Bronchus fibroblast of lung (primary cell): Measurements from ENCODE around the genes GPAT3, ARHGAP24 and HSD17B13.

DNA sequence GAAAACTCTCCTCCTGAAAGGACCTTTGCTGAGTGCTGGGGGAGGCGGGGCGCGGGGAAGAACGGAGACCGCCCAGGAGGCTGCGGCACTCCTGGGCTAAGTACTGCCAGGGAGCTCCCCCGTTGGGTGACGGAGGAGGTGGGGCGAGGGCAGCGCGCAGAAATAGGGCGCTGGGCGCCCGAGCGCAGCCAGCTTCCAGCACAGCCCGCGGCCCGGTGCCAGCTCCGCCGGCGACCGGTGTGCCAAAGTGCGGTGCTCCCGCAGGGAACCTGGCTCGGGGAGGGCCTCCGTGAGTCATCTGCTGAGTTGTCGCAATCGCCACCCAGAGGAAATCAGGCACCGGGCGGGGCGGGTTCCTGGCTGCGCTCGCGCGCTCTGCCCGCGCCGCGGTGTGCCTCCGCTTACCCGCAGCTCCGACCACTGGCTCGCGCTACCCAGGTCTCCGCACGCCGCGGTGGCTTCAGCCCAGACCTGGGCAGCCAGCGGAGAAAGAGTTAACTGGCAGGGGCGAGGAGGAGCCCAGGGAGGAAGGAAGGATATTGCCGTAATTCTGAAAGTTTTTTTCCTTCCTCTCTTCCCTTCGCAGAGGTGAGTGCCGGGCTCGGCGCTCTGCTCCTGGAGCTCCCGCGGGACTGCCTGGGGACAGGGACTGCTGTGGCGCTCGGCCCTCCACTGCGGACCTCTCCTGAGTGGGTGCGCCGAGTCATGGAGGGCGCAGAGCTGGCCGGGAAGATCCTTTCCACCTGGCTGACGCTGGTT is at the start of gene GPAT3:
Gene GPAT3, plus strand, starts transcription at position 191 of the 759 bp plus-strand sequence.
- RAMPAGE, long total RNA: start-site peak on the plus strand centred at position 365 of the sequence, 80 bp wide, 24 and 18 reads in 2 replicates

- RAMPAGE, long total RNA: no peak
Measured at GRCh38 chr4:83537840-83538172, 1.9 kb downstream of the GPAT3 start.

DNA sequence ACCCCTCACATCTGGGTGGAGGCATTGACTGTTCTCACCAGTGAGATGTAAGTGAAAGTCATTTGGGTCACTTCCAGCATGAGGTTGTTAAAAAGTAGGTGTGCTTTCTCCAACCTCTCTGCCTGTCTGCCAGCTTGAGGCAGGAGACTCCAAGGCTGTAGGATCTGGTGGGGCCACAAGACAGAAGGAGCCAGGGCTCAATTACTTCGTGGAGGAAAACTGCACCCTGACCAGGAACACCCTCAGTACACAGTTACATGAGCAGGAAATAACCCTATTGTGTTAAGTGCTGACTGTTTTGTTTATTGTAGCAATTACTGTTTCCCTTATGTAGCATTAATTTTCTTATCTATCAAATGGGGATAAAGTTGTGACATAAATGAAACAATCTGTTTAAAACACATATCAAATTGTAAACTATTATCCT is 94.4 kb downstream of the GPAT3 start:
- RAMPAGE, long total RNA: no peak

DNA sequence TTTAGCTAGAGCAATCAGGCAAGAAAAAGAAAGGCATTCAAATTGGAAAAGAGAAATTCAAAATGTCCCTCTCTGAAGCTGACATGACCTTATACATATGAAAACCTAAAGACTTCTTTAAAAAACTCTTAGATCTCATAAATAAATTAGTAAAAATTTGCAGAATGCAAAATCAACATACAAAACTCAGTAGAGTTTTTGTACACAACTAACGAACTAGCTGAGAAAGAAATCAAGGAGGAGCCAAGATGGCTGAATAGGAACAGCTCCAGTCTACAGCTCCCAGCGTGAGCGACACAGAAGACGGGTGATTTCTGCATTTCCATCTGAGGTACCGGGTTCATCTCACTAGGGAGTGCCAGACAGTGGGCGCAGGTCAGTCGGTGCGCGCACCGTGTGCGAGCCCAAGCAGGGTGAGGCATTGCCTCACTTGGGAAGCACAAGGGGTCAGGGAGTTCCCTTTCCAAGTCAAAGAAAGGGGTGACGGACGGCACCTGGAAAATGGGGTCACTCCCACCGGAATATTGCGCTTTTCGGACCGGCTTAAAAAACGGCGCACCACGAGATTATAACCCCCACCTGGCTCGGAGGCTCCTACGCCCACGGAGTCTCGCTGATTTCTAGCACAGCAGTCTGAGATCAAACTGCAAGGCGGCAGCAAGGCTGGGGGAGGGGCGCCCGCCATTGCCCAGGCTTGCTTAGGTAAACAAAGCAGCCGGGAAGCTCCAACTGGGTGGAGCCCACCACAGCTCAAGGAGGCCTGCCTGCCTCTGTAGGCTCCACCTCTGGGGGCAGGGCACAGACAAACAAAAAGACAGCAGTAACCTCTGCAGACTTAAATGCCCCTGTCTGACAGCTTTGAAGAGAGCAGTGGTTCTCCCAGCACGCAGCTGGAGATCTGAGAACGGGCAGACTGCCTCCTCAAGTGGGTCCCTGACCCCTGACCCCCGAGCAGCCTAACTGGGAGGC is 200.3 kb downstream of the NKX6-1 start:
- RAMPAGE, long total RNA: no peak

- RAMPAGE, long total RNA: no peak
Measured at GRCh38 chr4:84496640-84497588, 2.2 kb downstream of the NKX6-1 start.

DNA sequence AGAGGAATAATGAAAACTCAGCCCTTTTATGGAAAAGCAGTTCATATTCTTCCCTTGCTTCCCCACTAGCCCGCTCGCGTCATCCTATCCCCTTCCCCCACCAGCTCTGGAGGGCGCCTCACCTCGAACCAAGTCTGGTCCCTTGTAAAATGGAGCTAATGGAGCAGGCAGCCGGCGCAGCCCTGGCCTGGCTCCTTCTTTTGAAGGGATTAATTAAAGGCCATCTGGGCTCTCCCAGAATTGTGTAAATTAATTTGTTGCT is 561 bp upstream of the NKX6-1 start:
- RAMPAGE, long total RNA: no peak

DNA sequence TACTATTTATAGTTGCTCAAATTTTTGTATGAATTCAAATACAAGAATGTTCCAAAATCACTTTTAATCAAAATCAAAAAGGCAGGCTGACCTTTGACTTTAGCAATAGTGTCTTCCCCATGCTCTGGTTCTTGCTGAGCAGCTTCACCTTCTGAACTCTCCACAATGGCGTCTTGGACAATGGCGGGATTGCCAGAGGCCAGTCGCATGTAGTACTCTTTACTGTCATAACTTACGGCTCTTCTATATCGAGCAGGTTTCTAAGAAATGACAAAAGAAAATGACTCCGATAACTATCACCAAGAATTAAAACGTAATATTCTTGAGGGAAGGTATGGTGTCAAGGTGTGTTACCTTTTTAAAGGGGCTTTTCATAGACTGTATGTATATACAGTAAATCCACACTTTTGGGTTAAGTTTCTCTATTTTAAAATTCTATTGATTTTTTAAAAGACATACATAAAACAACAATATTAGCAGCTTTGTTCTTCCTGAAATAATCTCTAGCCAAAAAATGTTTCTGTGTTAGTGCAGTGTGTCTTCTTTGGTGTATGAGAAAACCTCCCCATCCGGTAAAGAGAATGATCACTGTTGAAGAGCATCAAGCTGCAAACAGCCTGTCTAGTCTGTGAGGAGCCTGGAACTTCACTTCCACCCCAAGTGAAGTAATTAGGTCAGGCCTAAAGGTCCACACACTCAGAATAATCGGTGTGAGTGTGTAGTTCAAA is 141.6 kb downstream of the CDS1 start:
- RAMPAGE, long total RNA: no peak

DNA sequence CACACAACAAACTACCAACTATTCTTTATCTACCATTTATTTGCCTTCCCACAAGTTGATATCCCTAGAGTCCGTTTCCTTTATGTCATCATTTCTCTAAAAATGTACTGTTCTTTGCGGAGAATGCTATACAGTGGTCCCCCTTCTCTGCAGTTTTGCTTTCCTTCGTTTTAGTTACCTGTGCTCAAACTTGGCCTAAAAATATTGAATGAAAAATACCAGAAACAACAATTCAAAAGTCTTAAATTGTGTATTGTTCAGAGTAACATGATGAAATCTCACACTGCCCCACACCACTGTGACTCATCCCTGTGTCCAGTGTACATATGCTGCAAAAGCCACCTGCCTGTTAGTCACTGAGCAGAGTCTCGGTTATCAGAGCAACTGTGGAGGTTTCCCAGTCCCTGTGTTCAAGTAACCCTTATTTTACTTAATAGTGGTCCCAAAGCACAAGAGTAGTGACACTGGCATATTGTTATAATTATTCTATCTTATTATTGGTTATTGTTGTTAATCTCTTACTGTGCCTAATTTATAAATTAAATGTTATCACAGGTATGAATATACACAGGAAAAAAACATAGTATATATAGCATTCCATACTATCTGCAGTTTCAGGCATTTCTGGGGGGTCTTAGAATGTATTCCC is 152.1 kb downstream of the WDFY3 start:
- RAMPAGE, long total RNA: no peak

- RAMPAGE, long total RNA: start-site peak on the plus strand at chr4:85475173-85475224, 31 and 26 reads in 2 replicates
Measured at GRCh38 chr4:85474589-85475926, at the start of gene ARHGAP24. TSS of gene ARHGAP24 (plus strand) at chr4:85475150.

DNA sequence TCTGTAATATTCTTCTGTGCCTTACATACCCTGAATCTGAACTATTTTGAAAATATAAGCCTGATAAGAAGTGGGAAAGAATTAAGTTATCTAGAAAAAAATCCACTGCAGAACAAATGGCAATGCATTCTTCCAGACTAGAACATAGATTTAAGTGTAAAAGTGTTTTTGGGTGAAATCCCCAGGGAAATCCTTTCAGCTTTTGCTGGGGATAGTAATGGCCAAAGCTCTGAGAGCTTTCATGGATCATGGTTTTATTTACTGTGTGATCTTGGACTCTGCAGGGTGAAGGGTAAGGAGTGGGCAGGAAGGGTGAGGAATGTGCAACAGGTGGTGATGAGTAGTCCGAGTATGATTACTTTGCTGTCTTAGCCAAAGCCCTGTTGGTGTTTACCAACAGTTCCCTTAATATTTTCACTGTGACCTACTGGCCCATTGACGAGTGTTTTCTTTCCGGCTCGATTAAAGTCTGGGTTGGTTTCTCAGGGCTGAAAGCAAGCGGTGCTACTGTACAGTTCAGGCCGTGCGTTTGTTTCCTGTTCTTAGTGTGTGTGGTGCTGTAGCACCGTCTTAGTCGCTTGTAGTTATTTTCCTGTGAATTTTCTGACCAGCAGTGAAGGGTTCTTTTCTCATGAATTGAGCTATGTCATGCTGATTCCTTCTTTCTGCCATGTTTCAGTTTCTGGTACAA is 2.5 kb downstream of the ARHGAP24 start:
- RAMPAGE, long total RNA: no peak

- RAMPAGE, long total RNA: no peak
Measured at GRCh38 chr4:85757998-85758802, 283.2 kb downstream of the ARHGAP24 start.

DNA sequence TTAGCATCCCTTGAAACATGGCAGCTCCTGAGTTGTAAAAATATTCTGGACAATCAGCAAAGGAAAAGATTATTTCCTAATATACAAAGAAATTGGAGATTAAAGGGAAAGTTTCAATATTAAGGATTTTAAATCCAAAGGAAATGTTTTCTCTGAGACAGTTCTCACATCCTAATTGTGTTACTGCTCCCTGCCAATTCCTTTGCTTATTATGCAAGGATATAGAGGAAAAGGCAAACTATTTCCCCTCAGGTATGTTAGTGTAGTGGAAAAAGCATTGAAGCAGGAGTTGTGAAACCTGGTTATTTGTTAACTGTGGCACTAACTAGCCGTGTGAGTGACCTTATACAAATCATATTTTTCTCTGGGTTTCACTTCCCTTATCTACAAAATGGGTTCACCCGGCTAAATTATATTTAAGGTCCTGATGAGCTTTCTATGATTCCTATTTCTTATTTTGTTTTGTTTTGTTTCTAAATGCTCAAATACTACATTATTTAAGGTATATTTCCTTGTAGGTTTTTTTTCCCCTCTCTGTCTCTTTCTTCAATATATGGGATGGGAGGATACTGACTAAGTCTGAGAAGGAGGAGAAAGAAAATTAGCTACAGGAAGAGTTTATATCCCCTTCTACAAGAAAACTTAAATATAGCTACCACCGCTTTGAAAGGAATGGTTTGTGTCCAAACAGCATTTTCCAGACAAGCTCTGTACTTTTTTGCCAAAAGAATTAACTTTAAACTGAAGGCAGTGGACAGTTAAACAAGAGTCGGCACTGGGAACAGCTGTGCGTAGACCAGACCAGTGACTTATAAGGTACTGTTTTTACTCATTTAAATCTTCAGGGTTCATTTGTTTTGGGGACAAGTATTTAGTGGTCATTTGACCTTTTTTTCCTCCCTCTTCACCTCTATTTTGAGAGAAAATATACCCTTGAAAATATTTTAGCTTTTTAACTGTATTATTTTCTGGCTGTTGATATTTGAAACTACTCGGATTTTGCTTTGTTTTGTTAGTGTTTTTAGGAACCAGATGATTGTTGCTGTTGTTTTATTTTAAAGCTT is 303.5 kb downstream of the ARHGAP24 start:
- RAMPAGE, long total RNA: no peak

DNA sequence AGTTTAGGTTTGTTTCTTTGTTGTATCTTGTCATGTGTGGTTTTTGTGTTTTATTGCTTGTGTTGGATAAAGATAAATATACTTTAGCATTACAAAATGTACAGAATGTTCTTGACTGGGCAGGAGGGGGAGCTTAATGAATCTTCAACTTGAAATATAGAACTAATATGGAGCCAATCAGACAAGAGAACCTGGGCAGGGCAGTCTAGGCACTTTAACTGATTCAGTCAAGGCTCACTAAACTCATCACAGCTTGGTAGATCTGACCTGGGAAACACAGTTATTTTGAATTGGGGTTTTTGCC is 304.2 kb downstream of the ARHGAP24 start:
- RAMPAGE, long total RNA: no peak

DNA sequence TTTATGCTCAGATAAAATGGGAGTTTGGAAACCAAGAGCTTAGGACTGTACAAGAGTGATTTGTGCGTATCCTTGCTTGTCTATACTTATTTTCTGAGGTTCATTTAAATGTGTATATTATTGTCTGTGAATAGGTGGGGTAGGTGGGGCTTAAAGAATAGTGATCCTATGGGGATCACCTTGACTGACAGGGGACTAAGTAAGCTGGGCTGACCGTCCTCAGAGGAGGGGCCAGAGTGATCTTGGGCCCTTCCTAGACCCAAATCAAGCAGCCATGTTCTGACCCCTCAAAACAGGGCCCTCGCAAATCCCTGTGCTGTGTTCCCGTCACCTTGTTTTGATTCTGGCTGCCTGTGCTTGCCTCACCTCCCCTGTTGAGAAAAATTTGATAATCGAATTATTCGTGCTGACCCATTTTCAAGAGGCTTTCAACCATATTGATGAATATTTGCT is 428.7 kb downstream of the MAPK10 start:
- RAMPAGE, long total RNA: no peak

GRCh38 chr4:87008600-87009705 is 74.1 kb downstream of the AFF1 start:
- RAMPAGE, long total RNA: no peak

DNA sequence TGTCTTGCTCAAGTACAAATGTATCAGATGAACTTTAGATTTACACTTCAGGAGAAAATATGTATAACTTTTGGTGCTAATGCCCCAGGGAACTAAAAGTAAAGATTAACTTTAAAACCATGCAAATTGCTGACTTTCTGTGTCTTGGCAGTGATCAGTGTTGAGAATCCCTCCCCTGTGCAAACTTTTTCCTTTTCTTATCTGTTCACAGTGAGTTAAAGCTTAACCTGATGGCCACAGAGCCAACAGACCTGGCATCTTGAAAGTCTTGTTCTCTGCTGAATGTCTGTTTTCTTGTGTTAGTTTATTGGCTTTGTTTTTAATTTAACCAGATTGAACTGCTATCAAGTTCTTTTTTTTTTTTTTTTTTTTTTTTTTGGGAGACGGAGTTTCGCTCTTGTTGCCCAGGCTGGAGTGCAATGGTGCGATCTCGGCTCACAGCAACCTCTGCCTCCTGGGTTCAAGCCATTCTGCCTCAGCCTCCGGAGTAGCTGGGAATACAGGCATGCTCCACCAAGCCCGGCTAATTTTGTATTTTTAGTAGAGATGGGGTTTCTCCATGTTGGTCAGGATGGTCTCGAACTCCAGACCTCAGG is 78.0 kb downstream of the AFF1 start:
- RAMPAGE, long total RNA: no peak

DNA sequence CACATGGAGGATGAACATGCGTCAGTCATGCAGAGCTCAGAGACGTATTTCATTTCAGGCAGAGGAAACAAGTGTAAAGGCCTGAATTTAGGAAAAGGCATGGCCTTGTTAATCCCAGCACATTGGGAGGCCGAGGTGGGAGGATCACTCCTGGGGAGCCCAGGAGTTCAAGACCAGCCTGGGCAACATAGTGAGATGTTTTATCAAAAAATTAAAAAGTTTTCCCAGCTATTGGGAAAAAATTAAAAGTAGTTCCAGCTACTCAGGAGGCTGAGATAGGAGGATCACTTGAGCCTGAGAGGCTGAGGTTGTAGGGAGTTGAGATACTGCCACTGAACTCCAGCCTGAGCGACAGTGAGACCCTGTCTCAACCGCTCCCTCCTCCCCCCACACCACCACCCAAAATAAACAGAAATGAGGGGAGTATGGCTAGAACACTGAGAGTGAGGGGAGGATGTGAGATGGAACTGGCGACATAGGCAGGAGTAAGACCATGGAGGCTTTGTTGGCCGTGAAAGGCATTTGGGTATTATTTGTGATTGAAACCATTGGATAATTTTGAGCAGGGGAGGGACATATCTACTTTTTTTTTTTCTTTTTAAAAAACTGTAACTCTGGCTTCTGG is 117.3 kb downstream of the AFF1 start:
- RAMPAGE, long total RNA: no peak

DNA sequence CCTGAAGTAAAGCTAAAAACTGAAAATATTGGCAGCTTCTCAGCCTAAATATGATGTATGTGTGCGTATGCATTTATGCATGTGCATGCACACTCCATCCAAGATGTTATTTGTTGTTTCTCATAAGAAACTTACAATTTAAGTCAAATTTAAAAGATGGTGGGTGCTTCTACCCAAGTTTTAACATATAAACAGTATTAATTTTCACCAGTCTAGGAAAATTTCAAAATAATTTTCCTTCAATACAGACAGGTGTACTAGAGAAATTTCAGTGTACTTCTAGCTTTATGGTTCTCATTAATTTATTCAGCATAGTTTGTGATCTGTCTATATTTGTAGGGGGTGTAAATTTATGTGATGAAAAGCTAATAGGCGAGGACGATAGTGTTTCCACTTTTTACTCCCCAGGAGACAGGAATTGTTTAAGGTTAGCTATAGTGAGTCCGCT is 135.7 kb downstream of the AFF1 start:
- RAMPAGE, long total RNA: no peak

DNA sequence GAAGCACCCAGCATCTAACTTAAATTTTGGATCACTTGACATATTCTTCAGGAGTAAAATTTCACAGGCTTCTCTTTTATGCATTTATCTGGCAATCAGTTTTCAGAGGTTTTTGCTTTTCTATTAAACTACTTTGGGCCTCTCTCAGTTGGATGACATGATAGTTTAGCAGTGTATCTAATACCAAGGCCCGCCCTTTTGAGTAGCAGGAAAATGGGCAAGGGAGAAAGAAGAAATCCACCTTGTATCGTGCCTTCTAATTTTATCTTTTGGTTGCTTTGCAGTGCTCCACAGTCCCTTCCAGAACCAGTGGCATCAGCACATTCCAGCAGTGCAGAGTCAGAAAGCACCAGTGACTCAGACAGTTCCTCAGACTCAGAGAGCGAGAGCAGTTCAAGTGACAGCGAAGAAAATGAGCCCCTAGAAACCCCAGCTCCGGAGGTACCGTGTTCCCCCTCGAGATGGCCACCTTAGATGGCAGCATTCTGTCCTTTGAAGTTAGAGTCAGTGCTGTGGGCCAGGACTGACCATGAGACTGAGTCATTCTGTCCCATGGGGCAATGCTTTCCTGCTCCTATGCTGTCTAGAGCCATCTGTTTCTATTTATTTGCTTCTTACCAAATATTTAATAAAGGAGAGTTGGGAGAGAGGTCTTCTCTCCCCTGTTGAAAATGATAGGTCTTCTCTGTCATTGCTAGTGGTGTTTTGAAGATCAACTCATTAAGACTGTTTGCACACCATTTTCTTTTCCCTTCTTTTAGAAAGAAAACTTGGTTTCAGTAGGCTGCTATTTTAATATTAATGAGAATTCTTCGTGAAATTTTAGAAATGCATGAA is 112.3 kb downstream of the KLHL8 start:
- RAMPAGE, long total RNA: no peak

DNA sequence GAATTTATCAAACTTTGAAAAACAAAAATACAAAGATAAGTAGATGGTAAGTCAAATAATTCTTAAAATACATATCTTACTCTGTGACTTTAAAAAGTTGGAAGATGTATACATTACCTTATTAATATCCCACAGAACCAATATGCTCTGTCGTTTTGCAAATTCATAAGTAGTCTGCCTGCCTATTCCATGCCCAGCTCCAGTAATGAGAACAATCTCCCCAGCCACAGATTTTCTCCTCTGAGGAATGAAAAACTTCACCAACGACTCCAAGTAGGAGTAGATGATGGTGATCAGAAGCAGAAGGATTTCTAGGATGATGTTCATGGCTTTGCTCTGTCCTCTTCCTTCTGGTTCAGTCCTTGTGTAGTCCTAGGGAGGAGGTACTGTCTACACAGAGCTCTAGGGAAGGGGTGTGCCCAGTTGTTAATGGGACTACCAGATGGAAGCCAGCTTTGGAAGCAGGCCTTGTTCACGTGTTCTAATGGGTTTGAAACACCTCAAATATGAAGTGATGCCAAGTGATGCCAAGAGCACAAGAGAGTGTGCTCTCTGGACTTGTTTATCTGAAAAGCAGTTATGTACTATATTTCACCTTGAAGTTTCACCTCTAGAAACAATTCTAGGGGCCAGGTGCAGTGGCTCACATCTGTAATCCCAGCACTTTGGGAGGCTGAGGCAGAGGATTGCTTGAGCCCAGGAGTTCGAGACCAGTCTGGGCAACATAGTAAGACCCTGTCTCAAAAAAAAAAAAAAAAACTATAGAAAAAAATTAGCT is at the start of gene HSD17B13:
Gene HSD17B13, minus strand, starts transcription at position 368 of the 778 bp plus-strand sequence.
- RAMPAGE, long total RNA: no peak